ENCODE results near the genes CLN3 and NUPR1.

- RRBS, result no CpG with 5 or more reads among the region's 2 CpGs
Observed at GRCh38 chr16:28171762-28172216, 40.0 kb downstream of the XPO6 start.

DNA sequence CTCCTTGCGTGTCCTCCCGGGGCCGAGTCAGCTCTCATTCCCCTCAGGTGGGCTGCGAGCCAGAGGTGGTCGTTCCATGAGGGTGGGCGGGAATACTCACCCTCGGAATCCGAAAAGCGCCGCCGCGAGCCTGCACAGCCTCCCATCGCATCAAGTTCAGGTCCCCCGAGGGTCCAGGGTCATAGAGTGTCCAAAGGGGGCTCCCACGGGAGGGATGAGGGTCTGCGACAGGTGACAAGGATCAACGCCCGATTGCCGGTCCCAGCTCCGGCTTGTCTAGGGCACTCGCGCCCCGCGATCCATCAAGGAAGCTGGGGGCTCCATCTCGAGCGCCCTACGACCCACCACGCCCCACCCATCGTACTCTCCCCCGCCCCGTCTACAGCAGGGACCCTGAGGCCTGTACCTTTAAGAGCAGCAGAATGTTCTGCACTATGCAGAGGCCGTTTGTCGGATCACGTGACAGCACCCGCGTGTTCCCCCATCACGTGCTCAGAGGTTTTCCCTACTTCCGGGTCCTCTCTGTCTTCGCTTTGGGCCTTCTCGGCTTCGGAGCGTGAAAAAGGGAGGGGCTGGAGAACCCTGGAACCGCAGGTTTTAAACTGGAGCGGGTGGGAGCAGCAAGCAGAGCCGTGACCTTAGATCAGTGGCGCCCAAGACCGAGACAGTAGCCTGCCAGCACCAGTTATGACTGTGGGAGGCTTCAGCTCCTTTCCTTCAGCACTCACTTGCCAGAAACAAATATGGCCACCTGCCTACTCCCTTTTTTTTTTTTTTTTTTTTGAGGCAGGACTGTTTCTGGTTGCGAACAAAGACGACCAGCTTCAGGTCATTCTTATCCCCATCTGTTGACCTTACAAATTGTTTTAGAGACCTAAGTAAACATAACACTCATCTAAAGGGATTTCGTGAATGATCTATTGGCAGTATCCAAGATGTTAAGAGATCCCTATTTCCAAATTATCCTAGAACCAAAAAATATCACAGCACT lies at the start of gene CLN3:
CLN3 (minus strand) TSS at position 461 of the 991 bp plus-strand sequence.
- RRBS, result 1% methylated on average over 2 of the region's 50 CpGs

GRCh38 chr16:28505068-28505400 lies 1.6 kb downstream of the IL27 start:
- RRBS, result no CpG with 5 or more reads among the region's 5 CpGs

- RRBS, result no CpG with 5 or more reads among the region's 7 CpGs
Observed at GRCh38 chr16:28526522-28526857, 12.3 kb downstream of the NUPR1 start.

DNA sequence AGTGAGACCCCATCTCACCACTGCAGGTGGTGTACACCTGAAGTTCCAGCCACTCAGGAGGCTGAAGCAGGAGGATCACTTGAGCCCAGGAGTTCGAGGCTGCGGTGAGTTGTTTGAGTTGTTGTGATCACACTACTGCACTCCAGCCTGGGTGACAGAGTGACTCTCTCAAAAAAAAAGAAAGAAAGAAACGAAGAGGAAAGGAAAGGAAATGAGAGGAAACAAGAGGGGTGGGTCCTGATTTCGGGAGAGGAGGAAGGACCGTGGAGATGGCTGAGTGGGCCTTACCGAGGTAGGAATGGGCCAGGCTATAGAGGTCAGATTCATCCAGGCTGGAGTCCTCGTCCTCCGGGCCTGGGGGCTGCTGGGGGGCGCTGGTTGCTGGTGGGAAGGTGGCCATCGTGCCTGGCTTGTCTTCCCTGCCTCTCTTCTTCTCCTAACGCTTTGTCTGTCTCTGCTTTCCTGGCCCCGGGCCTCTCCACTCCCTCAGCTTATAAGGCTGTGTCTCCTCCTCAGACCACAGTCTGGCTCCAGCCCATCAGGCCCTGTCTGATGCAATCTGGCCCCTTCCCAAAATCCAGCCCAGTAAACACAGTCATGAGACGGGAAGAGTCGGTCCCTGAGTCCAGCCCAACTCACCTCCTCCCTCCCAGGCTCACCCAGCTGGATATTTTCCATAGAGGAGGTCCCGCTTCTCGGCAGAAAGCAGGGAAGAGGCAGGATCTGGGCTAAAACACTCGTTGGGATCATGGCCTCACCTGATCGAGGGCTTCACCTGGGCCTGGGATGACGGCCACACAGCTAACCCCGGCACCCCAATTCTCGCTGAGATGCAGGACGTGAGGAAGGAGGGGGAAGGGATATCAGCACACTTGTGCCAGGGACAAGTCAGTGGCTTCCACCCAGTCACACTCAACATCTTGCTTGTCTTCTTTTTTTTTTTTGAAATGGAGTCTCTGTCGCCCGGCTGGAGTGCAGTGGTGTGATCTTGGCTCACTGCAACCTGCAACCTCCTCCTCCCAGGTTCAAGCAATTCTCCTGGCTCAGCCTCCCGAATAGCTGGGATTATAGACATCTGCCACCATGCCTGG lies at the start of gene NUPR1:
NUPR1 (minus strand) TSS at position 467 of the 1,091 bp plus-strand sequence.
- RRBS, result no CpG with 5 or more reads among the region's 25 CpGs

- RRBS, result no CpG with 5 or more reads among the region's 5 CpGs
Observed at GRCh38 chr16:28859137-28859600, 4.5 kb upstream of the SH2B1 start.

DNA sequence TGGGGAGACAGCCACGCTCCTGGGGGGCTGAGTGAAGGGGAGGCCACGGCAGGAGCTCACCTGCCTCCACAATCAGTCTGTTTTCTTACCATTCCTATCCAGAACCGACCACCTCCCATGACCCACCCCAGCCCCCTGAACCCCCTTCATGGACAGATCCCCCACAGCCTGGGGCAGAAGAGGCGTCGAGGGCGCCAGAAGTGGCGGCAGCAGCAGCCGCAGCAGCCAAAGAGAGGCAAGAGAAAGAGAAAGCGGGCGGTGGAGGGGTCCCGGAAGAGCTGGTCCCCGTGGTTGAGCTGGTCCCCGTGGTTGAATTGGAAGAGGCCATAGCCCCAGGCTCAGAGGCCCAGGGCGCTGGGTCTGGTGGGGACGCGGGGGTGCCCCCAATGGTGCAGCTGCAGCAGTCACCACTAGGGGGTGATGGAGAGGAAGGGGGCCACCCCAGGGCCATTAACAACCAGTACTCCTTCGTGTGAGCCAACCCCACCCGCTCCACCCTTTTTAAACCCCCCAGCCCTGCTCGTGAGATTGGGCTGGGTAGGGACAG lies 4.9 kb upstream of the ATP2A1 start:
- RRBS, result no CpG with 5 or more reads among the region's 19 CpGs

GRCh38 chr16:28876152-28876624 lies 2.1 kb upstream of the ATP2A1 start:
- RRBS, result 65% methylated on average over 6 of the region's 14 CpGs

DNA sequence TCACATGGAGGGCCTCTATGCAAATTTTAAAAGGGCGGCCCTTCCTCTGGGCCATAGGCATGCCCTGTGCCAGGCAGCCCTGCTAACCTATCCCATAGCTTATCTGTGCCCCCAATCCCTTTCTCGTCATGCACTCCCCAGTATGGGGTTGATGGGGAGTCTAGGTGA lies 933 bp downstream of the RABEP2 start:
- RRBS, result no CpG with 5 or more reads among the region's 2 CpGs

- RRBS, result no CpG with 5 or more reads among the region's 17 CpGs
Observed at GRCh38 chr16:29114399-29115387, 129.8 kb downstream of the LAT start.

DNA sequence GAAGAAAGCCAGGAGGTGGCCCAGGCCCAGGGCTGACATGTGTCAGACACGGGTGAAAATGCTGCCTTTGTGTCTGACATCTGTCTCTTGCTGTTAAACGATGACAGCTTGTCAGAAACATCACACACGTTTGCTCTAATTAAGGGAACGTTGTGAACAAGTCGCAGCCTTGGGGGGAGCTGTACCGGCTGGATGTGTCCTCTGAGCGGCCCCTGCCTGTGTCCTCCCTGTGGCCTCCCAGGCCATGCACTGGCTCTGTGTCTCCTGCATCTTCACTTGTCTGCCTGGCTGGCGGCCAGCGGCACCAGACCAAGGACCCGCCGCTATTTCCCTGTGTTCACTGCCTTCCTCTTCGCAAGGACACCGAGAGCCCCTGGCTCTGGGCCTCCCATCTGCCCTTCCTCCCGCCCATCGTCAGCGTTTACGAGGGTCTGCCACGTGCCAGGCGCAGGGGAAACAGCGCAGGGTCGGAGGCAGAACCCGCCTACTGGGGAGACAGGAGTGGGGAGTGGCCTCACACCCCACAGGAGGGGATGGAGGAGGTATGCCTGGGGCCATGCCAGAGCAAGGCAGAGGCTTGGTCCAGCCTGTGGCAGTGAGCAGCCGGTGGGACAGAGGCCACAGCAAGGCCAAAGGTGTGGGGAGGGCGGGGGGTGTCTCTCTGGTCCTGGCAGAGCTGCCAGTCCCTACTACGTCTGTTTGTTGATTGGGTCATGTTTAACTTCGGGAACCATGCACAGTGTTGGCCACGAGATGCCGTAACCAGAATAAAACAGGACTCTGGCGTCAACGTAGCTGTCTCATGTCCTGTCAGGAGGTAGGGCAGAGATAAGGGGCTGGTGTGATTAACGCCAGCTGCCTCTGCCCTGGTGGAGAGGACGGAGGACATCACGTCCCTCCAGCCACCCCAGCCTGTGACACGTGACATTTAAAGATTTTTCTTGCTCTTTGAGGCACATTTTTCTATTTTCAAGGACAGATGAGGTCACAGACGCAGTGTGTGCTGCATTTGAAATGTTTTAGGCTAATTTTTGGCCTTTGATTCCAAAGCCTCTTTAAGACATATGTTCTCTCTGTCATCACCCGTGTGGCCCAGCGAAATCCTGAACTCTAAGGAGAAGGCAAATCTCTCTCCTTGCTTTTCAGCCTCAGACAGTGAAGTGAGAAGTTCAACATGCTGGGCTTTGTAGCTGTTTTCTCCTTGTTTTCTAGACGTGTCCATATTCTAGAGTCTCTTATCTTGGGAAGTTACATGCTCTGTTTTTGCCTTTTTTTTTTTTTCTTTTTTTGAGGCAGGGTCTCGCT lies 193.1 kb downstream of the LAT start:
- RRBS, result no CpG with 5 or more reads among the region's 39 CpGs

DNA sequence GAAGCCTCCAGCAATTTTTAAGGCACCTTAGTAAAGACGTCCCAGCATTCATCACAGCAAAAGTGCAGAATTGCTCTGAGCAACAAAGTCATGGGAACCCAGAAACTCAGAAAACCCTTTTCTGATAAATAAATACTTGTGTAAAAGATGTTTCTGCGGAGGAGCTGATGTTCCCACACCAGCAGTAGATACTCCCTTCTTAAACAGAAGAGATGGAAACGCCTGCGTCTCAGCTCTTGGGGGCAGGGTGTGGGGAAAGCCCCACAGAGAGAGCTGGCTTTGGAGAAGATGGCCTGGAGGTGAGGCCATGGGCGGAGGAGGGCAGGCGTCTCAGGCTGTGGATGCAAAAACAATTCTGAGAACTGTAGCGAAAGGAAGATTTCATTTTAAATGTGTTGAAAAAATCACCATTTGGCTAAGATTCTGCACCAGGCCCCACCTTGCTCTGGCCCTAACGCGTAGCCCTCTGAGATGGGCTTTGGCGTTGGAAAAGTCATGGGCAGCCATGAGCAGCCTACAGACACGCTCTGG lies 201.0 kb downstream of the LAT start:
- RRBS, result no CpG with 5 or more reads among the region's 11 CpGs

GRCh38 chr16:29220001-29220286 lies 186.6 kb downstream of the NPIPB11 start:
- RRBS, result no CpG with 5 or more reads among the region's 13 CpGs

DNA sequence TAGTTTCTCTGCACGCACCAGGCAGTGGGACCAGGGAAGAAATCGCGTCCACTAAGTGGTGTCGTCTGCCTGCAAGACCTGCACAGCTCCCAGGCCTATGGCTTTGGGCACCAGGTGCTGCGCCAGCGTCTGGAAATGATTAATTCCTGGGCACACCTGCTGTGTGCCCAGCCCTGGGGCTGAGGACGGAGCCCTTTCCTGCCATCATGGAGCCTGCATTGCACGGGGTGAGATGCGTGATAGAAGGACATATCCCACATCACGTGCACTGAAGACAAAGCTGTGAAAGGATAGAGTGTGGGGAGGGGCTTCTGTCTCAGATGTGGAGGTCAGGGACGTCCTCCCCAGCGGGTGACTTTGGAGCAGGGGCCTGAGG lies 178.1 kb downstream of the NPIPB11 start:
- RRBS, result no CpG with 5 or more reads among the region's 12 CpGs

DNA sequence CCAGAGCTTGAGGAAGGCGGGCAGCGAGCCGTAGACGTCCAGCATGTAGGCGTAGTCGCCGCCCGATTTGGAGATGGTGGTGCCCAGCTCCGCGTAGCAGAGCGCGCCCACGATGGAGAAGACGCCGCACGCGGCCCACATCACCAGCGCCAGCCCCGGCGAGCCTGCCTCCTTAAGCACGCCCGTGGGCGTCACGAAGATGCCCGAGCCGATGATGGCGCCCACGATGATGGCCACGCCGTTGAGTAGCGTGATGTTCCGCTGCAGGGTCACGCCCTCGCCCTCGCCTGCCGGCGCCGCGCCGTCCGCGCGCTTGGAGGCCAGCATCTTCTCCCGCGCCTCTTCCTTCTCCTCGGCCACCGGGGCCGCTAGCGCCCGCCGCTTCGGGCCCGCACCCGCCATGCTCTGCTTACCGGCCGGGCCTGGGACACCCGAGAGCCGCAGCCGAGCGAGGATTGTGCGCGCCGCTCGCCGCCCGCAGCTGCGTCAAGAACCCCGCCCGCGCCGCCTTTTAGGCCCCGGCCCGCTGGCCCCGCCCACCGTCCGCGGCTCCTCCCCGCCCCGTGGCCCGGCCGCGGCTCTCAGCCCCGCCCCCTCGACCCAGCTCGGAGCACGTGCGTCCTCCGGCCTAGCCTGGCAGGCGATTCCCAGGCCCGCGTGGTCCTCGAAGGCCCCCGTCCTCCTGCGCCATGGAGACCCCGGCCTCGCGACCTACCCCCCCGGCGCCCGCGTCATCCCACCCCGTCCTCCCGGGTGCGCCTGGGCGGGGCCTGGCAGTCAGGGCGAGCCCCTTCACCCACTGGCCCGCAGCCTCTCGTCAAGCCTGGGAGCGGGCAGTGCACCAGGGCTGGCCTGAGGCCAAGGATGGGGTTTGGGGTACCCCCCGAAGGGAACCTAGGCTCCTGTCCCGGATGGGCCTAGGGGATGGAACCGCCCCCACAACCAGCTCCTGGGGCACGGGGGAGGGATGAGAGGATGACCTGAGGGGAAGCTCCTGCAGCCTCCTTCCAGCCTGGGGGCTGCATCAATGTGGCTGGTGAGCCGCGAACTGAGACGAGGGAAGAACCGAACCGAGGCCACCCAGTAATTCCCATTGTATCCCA lies 49.5 kb upstream of the SPN start:
- RRBS, result no CpG with 5 or more reads among the region's 118 CpGs

DNA sequence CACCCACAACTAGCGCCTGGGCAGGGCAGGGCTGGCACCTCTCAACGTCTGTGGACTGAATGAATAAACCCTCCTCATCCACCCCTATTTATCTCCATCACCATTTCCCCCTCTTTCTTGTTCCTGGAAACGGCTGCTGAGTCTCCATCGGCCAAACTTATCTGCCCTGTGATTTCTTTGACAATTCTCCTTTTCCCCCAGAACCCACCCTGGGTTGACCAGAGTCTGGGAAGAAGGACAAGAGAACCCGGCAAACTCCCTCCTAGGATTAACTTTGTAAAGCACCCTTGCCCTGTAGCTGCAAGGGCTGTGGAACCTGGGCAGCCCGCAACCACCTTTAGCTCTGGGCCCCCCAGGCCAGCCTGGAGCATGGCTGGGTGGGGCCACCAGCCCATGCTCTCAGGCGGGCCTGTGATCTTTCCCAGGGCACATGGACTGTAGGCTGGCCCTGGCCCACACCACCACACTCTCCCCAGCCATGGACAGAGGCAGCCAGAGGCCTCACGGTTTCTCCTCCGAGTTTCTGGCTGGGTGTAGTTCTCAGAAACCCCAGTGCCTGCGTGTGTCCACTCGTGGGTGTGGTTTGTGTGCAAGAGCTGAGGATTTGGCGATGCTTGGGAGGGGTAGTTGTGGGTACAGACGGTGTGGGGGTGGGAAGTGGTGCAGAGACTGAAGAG lies 2.5 kb downstream of the SPN start:
- RRBS, result no CpG with 5 or more reads among the region's 13 CpGs

DNA sequence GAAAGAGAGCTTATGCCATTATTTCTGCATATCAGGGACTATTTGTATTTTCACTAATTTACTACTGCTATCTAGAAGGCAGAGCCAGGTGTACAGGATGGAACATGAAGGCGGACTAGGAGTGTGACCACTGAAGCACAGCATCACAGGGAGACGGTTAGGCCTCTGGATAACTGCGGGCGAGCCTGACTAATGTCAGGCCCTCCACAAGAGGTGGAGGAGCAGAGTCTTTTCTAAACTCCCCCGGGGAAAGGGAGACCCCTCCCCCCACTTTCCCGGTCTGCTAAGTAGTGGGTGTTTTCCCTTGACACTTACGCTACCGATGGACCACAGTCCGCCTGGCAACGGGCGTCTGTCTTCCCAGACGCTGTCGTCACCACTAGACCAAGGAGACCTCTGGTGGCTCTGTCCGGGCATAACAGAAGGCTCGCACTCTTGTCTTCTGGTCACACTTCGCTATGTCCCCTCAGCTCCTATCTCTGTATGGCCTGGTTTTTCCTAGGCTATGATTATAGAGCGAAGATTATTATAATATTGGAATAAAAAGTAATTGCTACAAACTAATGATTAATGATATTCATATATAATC lies 24.3 kb downstream of the C16orf54 start:
- RRBS, result no CpG with 5 or more reads among the region's 17 CpGs

- RRBS, result no CpG with 5 or more reads among the region's 2 CpGs
Observed at GRCh38 chr16:29738456-29739094, 7.2 kb downstream of the C16orf54 start.

DNA sequence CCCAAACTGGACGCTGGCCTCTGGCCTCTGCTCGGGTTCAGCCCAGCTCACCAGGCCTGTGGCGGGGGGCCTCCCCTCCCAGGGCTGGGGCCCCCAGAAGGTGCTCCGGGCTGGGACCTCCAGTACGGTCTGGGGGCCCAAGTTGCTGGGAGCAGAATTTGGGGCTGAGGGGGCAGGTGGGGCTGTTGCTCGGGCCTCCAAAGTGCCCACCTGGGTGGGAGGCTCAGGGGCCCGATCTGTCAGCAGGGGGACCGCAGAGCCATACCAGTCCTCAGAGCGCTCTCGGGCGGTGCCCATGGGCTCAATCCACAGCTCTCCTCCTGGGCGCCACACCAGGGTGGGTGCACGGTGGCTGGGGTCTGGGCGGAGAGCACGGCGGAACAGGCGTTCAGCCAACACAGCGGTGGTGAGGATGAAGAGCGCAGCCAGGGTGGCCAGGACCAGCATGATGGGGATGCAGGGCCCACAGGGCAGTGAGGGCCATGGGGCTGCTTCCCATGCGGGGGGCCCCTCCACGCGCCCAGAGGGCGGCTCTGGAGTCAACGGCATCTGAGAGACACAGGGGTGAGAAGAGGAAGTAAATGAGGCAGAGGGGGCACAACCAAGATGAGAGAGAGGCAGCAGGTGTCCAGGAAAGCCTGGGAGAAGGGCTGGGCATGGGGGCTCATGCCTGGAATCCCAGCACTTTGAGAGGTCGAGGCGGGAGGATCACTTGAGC lies 1.2 kb downstream of the C16orf54 start:
- RRBS, result no CpG with 5 or more reads among the region's 26 CpGs

GRCh38 chr16:29810367-29811399 lies 1.3 kb upstream of the PRRT2 start:
- RRBS, result no CpG with 5 or more reads among the region's 24 CpGs